ENCODE measurements around a stretch of chr11.

DNA sequence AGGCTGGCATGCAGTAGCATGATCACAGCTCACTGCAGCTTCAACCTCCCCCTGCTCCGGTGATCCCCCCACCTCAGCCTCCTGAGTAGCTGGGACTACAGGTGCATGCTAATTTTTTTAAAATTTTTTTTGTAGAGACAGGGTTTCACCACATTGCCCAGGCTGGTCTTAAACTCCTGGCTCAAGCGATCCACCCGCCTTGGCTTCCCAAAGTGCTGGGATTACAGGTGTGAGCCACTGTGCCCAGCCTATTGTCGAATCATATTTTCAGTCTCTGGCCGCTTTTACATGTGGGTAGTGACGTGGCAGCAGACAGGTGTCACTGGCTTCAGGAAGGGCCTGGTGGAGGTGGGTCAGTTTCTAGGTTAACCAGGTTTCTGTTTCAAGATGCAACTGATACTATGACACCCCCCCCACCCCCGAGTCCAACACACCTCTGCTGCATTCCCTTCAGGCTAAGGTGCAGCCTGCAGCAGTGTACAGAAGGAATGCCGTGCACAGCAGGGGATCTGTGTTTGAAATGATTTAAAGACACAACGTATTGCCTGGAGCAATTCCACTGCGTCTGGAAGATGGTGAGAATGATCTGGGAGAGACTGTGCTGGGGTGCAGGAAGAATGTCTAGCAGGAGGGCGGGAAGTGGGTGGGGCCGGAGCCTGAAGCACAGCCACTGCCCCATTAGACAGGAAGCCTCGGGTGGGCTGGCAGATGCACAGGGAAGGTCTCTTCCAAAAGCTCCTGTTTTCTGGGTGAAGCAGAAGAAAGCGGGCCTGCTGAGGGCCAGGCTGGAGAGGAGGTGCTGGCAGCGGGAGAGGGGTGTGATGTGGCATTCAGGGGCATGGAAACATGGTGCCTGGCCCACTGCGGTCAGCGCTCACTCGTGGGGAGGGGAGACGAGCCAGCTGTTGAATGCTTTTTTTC lies 11.8 kb upstream of the TESMIN start:
- PRO-cap: no peak
- RAMPAGE, long total RNA, 4 experiments: no peak in any of the 4 experiments

GRCh38 chr11:68781600-68782298 lies 30.4 kb upstream of the TESMIN start:
- PRO-cap: no peak
- RAMPAGE, long total RNA, 4 experiments: no peak in any of the 4 experiments

GRCh38 chr11:68837841-68838925 lies 3.5 kb downstream of the CPT1A start:
- PRO-cap: bidirectional peak, plus-strand start at chr11:68838234, minus-strand start at chr11:68838110
- RAMPAGE, long total RNA, 4 experiments: no peak in any of the 4 experiments

GRCh38 chr11:68838926-68839927 lies 2.5 kb downstream of the CPT1A start:
- PRO-cap: bidirectional peak, plus-strand start at chr11:68839302, minus-strand start at chr11:68839335; bidirectional peak, plus-strand start at chr11:68839480, minus-strand start at chr11:68839526
- RAMPAGE, long total RNA, 4 experiments: start-site peak on the plus strand in 2 of 4 experiments, at chr11:68839477-68839516 at its widest, 15 to 181 reads per replicate

DNA sequence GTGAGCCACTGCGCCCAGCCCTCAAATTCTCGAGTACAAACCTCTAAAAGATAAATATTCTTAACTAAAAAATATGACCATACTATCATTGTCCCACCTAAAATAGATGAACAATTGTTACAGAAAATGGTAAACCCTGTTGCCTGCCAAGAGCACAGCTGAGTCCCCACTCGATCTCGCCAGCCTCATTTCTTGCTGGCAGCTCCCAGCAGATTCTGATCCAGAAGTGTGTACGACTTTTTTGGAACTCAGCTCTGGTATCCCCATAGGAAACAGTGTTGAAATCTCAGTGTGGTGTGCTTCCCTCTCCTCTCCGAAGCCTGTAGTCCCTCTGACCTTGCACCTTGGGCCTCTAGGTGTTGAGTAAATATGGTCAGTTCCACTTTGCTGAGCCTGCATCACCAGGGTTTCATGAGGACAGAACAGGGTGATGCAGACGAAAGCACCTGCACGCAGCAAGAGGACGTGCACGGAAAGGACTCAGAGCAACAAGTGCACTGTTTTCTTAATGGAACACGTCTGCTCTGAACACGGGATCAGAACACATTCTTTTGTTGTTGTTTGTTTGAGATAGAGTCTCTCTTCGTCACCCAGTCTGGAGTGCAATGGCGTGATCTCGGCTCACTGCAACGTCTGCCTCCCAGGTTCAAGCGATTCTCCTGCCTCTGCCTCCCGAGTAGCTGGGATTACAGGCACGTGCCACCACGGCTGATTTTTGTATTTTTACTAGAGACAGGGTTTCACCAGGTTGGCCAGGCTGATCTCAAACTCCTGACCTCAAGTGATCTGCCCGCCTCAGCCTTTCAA lies 3.7 kb upstream of the CPT1A start:
- PRO-cap: no peak
- RAMPAGE, long total RNA, 4 experiments: no peak in any of the 4 experiments

DNA sequence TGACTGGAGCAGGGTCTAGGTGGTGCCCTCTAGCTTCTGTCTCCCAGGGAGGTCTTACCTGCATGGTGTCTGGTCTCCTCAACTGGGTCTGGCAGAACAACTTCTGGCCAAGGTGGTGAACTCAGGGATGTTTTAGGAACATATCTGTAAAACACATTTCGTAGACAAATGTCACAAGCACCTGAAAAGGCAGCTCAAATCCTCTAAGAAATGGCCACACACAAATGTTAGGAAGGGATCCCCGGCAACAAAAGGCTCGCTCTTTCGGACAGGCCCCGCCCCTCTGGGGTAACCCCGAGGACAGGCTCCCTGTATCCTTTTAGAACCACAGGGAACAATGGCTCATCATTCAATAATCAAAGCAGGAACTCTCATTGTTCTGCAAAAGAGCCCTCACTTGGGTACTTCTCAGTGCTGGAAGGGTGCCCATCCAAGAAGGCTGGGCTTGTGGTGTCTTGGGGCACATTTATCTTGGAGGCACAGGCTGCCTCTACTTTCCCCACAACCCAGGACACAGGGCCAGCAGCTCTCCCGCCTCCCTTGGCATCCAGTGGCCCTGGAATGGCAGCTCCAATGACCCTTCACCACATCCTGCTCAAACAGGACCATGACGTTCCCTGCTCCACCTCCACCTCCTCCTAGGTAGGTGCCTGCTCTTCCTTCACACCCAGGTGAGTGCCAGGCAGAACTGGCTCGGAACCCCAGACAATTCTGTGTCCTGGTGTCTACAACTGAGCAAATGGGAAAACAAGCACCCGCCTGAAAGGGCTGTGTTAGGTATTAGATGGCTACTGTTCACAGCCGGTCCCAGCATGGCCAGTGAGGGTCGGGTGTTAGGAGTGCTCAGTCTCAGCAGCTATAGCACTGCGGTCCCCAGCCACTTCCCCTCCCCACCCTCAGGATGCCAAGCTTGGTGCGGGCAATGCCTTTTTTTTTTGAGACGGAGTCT lies 5.5 kb downstream of the MRPL21 start:
- PRO-cap: no peak
- RAMPAGE, long total RNA, 4 experiments: no peak in any of the 4 experiments

DNA sequence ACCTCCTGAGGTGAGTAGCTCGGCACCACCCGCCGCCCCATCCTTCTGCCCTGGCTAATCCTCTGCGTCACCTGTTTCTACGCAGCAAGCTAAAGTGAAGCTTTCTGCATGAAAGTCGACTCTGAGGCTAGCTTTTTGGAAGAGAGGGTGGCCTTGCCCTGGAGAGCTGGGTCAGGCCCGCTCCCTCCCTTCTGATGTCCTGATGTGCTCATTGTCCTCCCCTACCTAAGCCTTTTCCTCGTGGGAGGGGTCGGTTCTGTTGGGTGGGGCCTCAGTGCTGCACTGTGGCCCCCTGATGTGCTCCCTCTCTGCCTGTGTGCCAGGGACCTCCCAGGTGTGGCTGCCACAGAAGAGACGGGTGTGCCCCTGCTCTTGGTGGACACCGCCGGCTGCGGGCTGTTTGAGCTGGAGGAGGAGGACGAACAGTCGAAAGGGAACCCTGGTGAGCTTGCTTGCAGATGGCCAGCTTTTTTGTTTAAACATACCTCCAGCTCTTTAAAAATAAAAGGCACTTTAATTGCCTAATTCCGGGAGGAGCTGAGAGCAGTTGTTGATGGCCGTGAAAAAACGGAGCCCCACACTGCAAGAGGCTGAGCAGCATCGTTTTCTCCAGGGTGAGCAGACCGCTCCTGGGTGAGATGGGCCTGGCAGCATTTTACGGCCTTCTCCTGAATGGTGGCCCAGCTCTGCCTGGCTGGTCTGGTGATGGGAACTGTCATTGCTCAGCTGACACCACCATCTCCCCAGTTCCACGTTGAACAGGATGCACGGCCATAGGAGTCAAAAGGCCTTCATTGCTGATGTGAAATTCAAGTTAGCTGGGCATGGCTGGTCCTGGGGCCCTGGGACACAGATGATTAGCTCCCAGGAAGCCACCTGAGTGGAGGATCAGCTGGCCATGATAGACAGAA lies 30.0 kb downstream of the IGHMBP2 start:
- PRO-cap: no peak
- RAMPAGE, long total RNA, 4 experiments: no peak in any of the 4 experiments

GRCh38 chr11:68934563-68935132 lies 31.0 kb downstream of the IGHMBP2 start:
- PRO-cap: no peak
- RAMPAGE, long total RNA, 4 experiments: no peak in any of the 4 experiments

DNA sequence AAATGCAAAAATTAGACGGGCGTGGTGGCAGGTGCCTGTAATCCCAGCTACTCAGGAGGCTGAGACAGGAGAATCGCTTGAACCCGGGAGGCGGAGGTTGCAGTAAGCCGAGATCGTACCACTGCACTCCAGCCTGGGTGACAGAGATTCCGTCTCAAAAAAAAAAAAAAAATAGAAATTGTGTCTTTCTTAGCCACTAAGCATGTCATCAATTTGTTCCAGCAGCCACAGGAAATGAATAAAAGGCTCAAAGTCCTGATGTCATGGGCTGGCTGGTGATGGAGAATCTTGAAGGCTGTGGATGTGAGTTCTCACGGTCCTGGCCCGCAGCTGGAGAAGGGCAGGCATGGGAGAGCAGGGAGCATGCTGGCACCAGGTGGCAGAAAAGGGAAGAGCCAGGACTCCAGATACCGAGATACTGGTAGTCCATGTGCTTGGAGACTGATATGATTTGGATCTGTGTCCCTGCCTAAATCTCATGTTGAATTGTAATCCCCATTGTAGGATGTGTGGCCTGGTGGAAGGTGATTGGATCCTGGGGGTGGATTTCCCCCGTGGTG lies 18.3 kb downstream of the MRGPRD start:
- PRO-cap: no peak
- RAMPAGE, long total RNA, 4 experiments: no peak in any of the 4 experiments

DNA sequence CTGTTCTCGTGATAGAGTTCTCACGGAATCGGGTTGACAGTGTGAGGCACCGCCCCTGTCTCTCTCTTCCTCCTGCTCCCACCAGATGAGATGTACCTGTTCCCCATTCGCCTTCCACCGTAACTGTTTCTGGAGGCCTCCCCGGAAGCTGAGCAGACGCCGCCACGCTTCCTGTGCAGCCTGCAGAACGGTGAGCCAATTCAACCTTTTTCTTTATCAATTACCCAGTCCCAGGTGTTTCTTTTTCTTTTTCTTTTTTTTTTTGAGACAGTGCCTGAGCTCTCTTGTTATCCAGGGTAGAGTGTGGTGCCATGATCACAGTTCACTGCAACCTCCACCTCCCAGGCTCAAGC lies 17.9 kb downstream of the MRGPRD start:
- PRO-cap: no peak
- RAMPAGE, long total RNA, 4 experiments: no peak in any of the 4 experiments

- PRO-cap: no peak
- RAMPAGE, long total RNA, 4 experiments: no peak in any of the 4 experiments
Observed at GRCh38 chr11:68974190-68974583, 6.6 kb downstream of the MRGPRD start.

DNA sequence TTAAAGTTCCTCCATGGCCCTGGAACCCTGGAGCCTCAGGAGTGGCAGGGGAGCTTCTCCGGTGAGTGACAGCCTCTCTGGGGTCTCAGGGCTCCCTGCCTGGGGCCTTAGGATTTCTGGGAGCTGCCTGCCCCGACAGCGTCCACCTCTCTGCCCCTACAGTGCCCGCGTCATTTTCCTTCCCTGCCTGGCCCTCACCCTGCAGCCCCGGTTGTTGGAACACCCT lies 304 bp downstream of the MRGPRF start:
- PRO-cap: no peak
- RAMPAGE, long total RNA, 4 experiments: no peak in any of the 4 experiments

DNA sequence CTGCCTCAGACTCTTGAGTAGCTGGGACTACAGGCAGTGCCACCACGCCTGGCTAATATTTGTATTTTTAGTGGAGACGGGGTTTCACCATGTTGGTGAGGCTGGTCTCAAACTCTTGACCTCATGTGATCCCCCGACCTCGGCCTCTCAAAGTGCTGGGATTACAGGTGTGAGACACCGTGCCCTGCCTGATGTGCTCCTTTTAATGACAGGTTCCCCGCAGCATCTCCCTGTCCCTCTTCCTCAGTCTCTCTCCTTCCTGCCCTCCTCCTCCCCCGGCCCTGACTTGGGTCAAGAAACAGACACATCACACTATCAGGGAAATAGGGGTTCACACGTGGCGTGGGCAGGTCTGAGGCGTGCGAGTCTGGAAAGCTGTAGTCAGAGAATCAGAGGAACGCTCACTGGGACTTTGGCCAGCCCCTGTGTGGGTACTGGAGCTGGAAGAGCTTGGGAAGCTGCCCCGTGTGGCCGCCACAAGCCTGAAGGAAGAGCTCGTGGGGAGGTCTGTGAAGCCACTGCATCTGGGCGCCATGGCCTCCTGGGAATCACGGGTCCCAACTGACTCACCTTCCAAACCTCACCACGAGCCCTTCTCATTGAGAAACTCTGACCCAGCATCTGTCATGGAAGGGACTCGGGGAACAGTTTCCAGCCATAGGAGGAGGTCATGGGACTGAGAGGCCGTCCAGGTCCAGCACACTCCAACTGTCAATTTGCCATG lies 5.7 kb upstream of the MRGPRF start:
- PRO-cap: no peak
- RAMPAGE, long total RNA, 4 experiments: no peak in any of the 4 experiments

DNA sequence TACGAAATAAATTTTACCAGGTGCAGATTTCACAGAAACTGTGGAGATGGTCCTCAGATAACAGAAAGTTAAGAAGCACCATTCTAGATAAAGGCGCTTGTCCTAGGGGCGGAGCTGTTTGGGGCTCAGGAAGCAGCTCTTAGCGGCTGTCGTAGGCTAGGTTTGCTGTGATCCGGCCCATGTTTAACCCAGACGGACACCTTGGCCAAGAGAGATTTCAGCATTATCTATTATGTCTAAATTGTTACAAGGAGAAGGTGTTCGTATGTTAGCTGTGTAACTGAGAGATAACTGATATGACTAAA lies 25.7 kb downstream of the TPCN2 start:
- PRO-cap: no peak
- RAMPAGE, long total RNA, 4 experiments: start-site peak on the plus strand in 1 of 4 experiments, centred at position 130 of the sequence, 10 reads per replicate

DNA sequence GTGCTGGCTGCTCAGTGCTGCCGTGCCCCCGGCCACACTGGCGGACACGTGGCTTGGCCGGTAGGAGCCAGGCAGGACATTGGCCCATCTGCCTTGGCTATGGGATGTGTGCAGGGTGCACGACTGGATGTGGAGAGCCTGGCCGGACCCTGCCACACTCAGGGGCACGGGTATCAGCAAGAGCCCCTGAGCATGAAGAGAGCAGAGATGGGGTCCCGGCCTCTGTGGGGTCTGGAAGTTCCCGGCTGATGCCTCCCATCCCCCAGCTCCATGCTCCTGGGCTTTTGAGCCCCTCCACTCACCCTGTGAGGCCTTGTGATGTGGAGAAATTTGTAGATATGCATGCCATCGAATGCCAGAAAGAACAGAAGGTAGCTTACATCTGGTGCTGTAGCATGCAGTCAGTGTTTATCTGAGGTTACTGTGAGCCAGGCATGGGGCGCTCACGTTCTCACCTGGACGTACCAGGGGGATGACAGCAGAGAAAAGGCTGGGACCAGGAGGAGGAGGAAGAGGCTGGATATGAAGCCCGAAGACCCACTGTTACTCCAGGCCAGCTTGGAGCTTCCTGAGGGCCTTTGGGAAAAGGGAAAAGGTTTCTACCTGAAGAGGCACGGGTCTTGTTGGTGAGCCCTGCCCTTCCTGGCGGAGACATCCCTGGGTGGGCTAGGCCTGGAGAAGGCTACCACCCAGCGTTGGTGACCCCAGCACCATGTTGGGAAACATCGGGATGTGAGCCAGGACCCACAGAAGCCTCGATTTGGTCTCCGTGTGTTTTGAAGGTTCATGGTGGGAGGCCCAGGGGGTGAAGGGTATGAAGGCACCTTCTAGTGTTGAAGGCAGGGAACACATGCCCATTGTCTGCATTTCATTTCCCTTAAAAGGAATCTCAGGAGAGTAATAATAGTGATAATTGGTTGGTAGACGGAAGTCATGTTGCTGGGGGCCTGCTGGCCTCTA lies 47.0 kb downstream of the TPCN2 start:
- PRO-cap: no peak
- RAMPAGE, long total RNA, 4 experiments: start-site peak on the plus strand in 1 of 4 experiments, centred at position 341 of the sequence, 22 reads per replicate

- PRO-cap: no peak
- RAMPAGE, long total RNA, 4 experiments: no peak in any of the 4 experiments
Observed at GRCh38 chr11:69273031-69273698, 20.8 kb upstream of the MYEOV start.

DNA sequence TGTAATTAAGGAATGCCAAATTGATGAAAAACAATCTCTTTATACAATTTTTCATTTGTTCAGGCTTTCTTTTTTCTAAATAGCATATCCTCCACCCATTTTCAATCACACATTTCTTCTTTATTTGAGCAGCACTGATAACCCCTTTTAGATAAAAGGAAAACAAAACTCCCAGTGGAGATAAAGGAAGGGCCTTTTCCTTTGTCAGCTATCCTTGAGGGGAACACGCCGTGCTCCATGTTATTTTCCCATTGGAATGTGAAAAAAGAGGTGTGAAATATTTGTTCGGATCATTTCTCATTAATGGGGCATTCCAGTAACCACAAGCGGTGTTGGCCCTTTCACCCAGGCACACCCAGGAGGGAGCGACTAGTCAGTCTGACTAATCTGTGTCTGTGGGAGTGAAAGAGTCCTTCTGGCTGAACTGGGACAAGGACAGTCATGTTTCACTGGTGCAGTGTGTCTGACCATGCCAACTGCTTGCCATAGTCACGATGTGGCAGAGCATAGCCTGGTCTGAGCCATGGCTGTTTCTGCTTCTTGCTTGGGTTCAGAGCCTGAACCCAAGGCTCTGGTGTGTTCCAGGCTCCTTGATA lies 13.0 kb upstream of the MYEOV start:
- PRO-cap: unidirectional peak, plus-strand start at position 438 of the sequence
- RAMPAGE, long total RNA, 4 experiments: no peak in any of the 4 experiments

DNA sequence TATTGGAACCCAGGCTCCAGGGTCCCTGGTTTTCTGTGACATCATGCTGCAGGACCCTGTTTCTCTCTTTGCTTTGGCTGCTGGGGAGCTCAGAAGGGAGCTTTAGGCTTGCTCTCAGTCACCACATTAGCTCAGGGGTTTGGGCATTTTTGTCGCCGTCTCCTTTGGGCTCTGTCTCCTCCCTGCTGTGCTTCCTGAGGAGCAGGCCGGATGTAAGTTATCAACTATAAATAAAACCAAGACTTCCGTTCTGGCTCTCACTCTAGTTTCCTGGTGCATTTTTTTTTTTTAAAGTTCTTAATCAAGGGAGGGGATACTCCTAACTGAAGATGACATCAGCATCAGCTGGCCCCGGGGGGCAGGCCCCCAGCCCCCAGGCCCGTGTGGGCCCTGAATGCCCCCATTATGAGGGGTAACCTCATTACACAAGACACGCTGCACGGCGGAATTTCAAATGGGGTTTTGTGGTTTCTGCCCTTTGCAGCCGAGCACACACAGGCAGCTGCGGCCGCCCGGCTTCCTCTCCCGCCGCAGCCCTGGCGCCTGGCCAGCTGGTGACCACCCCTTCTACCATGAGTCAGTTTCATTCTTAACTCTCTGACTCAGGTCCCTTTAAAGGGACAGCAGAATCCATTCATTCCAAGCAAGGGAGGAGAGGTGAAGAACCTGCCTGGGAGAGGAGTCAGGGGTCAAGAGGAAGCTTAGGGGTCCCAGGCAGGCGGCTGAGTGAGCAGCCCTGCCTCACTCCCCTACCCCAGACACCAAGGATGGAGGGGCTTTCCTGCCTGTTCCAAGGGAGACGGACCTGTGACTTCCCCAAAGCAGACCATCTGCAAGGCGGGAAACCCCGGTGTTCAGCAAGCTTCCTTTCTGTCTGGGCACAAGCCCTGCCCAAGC lies 3.3 kb downstream of the MYEOV start:
- PRO-cap: unidirectional peak, minus-strand start at position 193 of the sequence; bidirectional peak, plus-strand start at position 642 of the sequence, minus-strand start at position 538 of the sequence
- RAMPAGE, long total RNA, 4 experiments: no peak in any of the 4 experiments

DNA sequence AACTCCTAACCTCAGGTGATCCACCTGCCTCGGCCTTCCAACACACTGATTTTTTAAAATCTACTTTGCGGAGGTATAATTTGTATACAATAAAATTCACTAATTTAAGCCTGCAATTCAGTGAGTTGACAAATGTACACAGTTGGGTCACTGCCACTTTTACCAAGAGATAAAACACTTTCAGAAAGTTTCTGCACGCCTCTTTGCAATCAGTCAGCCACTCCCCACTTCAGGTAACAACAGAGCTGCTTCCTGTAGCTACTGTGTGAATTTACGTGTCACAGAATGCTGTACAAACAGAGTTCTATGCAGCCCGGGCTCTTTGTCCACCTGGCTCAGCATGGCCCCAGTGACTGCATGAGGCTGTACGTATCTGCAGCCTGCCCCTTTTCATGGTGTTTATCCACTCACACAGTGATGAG lies 43.1 kb downstream of the MYEOV start:
- PRO-cap: unidirectional peak, plus-strand start at position 299 of the sequence
- RAMPAGE, long total RNA, 4 experiments: no peak in any of the 4 experiments

GRCh38 chr11:69352491-69353299 lies 58.7 kb downstream of the MYEOV start:
- PRO-cap: no peak
- RAMPAGE, long total RNA, 4 experiments: no peak in any of the 4 experiments